Mammary microvascular endothelial cell (primary cell): Measurements from ENCODE around the gene CSTF2T.

DNA sequence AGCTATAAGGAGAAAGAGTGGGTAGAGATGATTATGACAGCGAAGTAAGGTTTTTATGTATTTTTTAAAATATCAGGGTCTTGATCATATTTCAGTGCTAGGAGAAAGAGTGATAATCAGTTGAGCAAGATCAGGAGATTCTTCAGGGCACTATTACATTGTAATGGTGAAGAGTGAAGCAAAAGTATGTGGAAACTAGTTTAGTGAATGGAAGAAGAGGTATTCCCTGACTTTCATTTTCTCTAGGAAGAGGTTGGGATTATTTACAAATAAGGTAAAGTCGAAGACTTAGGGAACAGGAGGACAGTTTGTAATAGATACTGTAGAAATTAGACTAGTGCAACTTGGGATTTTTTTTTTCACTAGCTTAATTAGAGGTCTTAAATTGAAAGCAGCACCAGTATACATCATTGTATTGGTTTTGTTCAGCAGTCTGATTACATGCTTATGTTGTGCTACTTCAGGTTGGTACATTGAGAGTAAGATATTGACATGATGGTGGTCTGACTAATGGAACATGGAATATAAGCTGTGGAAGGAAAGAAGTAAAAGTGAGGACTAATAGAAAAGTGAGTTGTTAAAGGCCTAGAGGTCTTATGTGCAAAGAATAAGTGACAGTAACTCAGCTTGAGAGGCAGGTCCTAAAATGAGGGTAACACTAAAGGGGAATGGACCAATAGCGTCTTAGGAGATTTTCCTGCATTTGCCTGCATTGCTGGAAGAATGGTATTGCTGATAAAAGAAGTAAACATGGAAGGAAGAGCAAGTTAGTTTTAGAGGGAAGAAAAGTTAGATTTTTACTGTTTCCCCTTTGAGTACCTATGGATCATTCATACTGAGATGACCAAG is 63.7 kb downstream of the MAPK8 start:
- RAMPAGE, long total RNA, result no peak

DNA sequence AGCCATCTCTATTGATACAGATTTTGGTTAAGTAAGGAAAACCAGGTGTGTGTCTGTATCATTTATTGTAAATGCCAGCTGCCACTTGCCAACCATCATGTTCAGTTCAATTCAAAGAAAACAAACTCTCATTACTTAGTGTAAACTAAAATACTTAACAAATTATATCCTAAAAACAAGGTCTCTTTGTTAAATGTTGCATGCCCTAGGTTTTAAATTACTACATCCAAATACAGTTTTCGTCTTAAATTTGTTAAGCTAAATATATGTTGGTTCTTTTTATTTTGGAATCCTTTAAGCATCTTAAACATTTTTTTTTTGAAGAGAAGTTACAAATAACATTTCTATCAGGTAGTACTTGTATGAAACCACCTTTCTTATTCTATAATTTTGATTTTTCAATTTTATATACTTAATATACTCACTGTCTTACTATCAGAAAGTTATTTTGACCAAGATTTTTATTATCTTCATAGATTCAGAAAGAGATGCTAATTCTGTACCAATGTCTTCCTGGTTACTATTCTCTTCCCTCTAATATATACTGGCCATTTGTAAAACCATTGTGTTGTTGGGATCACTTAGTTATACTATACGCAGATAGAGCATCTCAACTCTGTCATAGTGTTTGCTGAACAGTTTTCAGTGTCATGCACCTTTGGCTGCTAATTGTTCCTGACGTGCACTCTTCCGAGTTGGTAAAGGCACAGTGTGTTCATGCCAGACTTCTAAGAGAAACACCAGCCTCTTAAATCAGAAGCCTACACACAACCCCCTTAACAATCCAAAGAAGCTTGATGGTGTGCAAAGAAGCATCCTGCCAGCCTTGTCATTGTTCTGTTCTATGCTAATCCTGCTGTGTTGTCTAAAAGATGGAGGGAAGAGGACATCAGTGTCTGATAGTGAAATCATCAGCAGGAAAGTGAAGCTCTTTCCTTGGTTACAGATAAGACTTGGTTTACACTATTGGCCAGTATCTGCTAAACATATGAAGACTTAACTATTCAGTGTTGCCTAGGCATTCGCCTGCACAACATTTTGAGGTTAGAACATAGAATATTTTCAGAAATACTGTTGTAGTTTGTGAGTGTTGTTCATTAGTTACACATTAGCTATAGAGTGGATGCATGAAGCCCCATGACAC is 130.9 kb downstream of the MAPK8 start:
- RAMPAGE, long total RNA, result no peak

GRCh38 chr10:48526055-48527030 is 78.5 kb downstream of the ARHGAP22 start:
- RAMPAGE, long total RNA, result no peak

- RAMPAGE, long total RNA, result no peak
Observed at GRCh38 chr10:48623830-48624265, 19.0 kb upstream of the ARHGAP22 start.

DNA sequence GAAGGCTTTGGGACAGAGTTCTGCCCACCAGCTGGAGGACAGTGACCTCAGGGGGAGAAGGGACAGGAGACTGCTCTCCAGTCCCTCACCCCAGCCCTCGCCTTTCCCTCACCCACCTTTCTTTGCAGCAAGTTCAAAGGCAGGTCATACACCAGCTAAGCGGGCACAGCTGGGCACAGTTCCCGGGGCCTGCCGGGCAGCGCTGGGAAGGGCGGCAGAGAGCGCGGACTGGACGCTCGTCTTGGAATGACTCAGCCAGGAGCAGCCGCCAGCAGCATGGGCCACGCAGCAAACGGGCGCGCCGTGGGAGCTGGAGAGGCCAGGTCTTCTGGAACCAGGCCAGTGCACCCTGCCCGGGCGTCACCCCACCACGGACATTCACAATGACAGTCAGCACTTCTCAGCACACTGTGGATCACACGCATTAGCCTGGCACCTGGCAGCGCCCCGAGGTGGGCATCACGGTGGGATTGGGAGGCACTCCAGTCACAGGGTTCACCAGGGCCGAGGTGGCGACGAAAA is 29.2 kb upstream of the WDFY4 start:
- RAMPAGE, long total RNA, result no peak

DNA sequence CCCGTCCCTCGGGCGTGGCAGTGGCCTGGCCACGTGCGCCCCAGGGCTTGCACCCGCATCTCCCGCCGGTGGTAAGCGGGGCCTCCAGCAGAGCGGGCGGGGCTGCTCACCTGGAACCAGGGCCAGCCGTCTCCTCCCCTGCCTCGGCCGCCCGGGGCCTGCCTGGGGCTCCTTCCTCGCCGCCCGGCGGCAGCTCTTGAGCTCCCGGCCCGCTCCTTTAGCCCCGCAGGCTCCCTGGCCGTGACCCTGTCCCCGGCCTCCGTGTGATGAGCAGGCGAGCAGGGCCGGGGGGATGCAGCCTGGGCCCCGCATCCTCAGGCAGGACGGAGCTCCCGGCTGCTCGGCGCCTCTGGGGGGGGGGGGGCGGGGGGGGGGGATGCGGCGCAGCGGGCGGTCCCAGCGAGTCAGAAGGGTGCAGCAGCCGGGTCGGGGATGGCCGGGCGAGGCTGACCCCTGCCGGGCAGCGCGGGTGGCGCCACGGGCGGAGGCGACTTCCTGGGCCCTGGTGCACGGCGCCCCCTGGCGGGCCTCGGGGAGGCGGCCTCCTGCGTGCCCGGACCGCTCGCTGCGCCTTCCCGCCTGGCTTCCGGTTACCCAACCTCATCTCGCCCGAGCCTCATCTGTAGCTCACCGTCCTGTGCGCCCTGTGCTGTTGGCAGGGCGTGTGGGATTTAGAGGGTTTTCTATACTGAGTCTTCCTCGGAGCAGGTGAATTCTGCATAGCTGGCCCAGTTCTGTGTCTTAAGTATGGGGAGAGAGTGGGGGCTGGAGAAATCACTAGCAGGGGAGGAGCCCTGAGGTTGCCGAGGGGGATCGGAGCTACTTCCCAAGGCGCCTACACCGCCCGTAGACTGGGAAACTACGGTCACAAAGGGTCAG is 28.5 kb upstream of the WDFY4 start:
- RAMPAGE, long total RNA, result no peak

DNA sequence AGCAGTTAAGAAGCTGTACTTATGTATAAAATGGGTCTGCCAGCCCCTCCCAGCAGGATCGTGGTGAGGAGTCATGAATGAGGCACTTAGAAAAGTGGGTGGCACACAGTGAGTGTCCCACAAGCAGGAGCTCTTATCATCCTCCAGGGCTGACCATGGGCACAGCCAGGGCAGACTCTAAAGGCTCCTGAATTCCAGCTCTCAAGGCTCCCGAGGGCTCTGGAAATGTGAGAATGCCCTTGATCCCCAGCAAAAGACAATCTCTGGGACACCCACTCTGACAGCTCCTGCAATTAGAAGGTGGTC is 1.6 kb downstream of the VSTM4 start:
- RAMPAGE, long total RNA, result no peak

GRCh38 chr10:49297716-49298443 is 1.1 kb upstream of the C10orf71 start:
- RAMPAGE, long total RNA, result no peak

DNA sequence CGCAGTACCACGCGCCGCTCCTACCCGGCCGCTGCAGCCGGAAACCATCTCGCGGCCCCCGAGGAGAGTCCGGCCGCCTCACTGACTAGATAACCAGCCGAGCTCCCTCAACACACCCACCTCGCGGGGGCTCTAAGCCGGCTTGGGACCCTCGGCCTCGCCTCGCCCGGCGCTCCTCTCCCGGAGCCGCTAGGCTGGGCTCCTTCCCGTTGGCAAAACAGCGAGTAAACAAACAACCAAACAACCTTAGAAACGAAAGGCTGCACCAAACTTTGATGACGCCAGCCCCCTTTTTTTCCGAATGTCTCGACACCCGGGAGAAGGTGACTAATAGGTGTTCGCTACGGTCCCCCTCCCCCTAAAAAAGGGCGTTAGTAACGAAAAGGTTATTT is 2.5 kb upstream of the DRGX start:
- RAMPAGE, long total RNA, result no peak

DNA sequence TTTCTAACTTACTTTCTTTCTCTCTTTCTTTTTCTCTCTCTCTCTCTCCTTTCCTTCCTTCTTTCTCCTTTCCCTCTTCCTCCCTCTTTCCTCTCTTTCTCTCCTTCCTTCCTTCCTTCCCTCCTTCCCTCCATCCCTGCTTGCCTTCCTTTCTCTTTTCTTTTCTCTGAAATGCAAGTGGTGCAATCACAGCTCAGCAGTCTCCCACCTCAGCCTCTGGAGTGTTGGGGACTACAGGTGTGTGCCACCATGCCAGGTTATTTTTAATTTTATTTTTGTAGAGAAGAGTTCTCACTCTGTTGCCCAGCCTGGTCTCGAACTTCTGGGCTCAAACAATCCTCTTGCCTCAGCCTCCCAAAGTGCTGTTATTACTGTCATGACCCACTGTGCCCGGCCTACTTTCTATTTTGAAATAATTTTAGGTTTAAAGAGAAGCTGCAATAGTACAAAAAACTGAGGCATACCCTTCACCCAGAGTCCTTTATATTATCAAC is 133.1 kb upstream of the ASAH2 start:
- RAMPAGE, long total RNA, result no peak

GRCh38 chr10:50396845-50397557 is 145.7 kb upstream of the ASAH2 start:
- RAMPAGE, long total RNA, result no peak

- RAMPAGE, long total RNA, result no peak
Observed at GRCh38 chr10:50416413-50416805, 165.1 kb upstream of the ASAH2 start.

DNA sequence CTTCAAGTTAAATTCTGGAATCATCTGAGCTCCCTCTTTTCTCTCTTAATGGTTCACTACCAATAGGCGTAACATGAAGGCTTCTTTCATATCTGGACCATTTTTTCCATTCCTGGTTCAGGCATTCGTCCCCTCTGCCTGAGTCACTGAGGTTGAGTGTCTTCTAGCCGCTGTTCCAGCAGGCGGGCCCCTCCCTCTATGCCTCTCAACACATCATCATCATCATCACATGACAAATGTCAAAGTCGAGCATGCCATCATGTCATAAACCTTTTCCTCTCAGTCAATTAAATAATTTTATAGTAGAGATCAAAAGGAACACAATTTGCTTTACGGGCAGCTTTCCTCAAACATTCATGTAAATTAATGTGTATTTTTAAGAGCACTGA is 168.9 kb upstream of the ASAH2 start:
- RAMPAGE, long total RNA, result no peak

GRCh38 chr10:50614054-50615017 is 9.4 kb downstream of the SGMS1 start:
- RAMPAGE, long total RNA, result no peak

DNA sequence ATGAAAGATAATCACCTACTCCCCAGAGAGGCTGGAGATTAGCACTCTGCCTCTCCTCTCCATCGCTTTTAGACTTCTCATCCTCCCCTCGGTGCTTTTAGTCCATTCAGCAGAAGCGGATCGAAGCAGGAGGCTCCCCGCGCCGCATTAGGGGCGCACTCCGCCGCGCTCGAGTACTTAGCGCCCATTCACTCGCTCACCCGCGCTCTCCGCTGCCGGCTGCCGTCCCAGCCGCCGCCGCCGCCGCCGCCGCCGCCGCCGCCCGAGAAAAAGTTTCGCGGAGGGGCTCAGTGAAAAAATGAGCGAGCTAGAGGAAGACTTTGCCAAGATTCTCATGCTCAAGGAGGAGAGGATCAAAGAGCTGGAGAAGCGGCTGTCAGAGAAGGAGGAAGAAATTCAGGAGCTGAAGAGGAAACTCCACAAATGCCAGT is 83.2 kb upstream of the PRKG1 start:
- RAMPAGE, long total RNA, result no peak

DNA sequence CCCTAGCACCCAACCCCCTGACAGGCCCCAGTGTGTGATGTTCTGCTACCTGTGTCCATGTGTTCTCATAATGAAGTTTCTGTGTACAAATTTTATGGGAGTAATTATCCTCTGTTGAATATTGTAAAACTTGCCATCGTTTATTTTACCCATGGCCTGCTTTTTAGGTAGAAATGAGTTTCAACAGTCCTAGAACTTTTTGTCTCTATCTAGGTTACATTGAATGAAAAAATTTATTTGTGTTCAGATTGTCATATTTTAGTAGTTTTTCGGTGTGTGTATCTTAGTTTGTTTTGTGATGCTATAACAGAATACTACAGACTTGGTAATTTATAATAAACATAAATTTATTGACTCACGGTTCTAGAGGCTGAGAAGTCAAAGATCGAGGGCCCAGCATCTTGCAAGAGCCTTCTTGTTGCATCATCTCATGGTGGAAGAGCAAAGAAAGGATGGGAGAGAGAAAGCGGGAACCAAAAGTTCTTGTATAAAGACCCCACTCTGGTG is 120.2 kb downstream of the PRKG1 start:
- RAMPAGE, long total RNA, result no peak

- RAMPAGE, long total RNA, result start-site peak on the minus strand at chr10:51699567-51699605, 392 and 137 reads in 2 replicates
Observed at GRCh38 chr10:51699020-51700163, at the start of gene CSTF2T. TSS of gene CSTF2T (minus strand) at chr10:51699595.

DNA sequence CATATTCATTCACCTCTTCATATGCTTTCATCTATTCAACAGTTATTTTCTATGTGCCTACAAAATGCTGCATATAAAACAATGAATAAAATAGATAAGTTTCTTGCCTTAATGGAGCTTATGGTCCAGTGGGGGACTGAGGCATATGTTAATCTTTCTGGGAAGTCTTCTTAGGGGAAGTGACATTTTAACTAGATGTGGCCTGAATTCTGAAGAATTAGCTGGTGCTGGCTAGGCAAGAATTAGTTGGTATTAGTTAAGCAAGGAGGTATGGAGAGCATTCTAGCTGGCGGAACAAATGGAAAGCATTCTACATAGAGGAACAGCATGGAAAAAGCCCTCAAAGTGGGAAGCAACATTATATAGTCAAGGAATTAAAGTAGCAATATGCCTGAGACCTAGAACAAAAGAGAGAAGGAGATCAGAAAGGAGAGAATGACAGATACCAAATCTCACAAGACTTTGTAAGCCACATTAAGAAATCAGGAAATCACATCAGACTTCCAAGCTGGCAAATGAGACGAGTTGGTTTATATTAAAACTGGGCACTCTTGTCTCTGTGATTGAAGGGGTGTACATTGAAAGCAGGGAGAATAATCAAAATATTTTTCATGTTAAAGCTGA is 145.9 kb upstream of the DKK1 start:
- RAMPAGE, long total RNA, result no peak

GRCh38 chr10:52653315-52654047 is 119.1 kb downstream of the MBL2 start:
- RAMPAGE, long total RNA, result no peak

DNA sequence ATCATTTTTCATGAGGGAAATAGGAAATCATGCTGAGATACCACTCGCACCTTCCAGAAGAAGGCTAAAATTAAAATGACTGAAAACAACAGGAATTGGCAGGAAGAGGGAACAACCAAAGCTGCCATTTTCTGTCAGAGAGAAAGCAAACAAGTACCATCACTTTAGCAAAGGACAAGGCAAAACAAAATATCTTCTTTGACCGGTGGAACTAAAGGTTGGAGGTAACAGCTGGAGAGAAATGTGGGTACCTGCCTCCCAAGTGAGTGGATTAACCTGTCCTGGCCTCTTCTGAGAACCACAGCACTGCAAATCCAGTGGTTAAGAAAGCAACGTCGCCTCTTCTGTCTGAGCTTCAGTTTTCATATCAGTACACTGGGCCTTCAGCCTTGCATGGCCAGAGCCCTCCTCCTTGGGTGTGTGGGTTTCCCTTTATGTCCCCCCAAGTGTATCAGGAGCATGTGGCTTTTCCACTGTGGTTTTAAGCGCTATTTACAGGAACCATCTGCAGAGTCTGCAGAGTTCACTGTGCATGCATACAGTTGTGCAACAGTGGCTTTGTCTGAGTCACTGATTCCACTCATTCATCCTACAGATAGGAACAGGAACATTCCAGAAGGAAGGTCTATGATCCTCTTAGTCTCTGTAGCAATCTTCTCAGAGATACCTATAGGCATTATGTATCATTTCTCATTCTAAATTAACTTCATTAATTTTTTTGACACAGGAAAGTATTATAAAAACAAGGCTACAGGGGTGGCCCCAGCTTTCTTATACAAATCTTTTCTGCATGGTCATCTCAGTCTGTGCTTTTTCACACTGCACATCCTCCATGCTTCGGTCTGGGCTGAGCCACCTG is 17.3 kb downstream of the MBL2 start:
- RAMPAGE, long total RNA, result no peak